HT-29 (cell line): ENCODE data around the gene DIAPH3.

- RAMPAGE, long total RNA = no peak
Measured at GRCh38 chr13:51826535-51827157, 18.3 kb downstream of the TMEM272 start.

DNA sequence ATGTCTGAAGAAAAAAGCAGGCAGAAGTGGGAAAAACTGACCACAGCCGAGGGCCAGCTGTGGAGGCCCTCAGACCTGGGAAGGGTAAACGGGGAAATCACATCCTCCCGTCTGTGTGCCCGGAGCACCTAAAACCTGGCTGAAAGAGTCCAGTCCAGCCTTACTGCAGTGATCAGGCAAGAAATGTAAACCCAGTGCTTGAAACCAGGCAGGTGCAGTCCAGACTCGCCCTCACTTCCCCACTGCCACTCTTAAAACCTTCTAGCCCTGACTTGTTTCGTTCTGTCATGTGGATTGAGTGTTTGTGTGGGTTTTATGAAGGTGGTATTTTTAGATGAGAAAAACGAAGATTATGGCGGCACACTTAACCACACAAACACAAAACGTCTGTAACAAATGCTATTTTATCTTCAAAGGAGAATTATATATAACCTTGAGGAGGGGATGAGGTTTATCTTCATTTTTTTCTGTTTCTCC lies 851 bp upstream of the CKAP2 start:
- RAMPAGE, long total RNA = no peak

DNA sequence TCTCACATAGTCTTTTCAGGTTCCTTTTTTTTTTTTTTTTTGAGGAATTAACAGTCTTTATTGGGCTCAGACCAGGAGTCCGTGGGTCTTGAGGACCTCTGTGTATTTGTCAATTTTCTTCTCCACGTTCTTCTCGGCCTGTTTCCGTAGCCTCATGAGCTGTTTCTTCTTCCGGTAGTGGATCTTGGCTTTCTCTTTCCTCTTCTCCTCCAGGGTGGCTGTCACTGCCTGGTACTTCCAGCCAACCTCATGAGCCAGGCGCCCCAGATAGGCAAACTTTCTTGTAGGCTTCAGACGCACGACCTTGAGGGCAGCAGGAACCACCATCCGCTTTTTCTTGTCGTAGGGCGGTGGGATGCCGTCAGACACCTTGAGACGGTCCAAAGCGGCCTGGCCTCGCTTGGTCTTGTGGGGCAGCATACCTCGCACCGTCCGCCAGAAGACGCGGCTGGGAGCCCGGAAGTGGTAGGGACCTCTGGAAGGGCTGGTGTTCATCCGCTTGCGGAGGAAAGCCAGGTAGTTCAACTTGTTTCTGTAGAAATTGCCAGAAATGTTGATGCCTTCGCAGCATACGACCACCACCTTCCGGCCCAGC lies 1412.1 kb downstream of the OLFM4 start:
- RAMPAGE, long total RNA = no peak

- RAMPAGE, long total RNA = no peak
Measured at GRCh38 chr13:57632775-57633095, 1.2 kb downstream of the PCDH17 start.

- RAMPAGE, long total RNA = no peak
Measured at GRCh38 chr13:59332974-59333384, 830.7 kb downstream of the DIAPH3 start.

- RAMPAGE, long total RNA = no peak
Measured at GRCh38 chr13:59356483-59357292, 807.0 kb downstream of the DIAPH3 start.

DNA sequence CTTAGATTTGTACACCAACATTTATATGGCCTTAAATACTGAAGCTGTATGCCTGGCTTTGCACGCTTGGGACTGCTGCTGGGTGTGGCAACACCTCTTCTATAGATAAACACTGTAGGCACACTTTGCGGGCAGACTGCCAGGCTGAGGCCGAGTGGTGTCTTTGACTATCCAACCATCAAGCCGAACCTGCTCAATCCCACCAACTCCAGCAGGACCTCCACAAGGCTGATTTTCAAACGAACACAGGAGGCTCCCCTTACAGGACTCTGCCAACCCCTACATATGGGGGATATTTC lies 154.2 kb downstream of the DIAPH3 start:
- RAMPAGE, long total RNA = no peak

DNA sequence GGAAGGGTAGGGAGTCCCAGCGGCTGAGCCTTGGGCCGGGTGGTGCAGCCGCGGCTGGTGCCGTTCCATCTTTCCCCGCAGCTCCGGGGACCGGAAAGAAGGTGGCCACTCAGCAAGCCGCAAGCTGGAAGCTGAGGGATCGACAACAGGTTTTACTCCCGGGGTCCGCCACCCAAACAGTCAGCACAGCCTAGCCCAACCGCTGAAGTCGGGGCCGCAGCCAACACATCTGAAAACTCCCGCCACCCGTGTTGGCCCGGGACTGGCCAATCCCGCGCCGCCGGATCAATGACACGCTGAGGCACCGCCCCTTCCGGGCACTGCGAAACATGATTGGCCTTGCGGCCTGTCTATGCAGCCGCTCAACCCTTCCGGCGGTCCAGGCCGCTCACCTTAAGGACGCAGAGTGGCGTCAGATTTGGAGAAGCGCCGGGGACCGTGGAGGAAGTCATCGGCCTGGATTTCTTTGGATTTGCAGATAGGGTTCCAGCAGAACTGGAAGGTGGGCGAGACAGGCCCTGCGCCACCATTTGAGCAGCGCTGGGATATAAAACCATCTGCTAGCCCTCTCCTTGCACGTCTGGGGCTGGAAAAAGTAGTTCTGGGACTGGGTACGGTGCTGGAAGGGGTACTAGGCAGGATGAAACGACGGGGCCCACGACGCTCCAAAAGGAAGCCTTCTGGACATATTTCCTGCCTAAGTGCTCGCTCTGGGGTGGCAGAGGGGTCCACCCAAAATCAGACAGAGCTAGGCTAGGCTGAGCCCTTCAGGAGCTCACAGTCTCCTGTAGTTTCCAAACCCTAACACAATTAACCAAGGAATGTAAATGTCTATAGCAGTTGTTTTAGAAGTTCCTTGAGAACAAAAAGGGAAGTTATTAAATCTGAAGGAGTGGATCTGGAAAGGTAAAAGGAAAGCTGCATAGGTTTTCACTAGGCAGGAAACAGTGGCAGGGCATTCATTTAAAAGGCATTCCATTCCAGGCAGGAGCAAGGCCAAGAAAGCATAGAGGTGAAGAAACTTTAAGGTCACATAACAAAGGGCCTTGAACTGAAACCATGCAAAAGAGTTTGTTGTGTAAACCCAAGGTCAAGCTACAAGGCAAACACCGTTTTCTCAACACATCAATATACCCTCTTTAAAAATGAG lies at the start of gene DIAPH3:
Gene DIAPH3 (minus strand): TSS at position 231 of the 1,150 bp plus-strand sequence.
- RAMPAGE, long total RNA = no peak

- RAMPAGE, long total RNA = no peak
Measured at GRCh38 chr13:60638029-60638389, 241.0 kb downstream of the TDRD3 start.

- RAMPAGE, long total RNA = no peak
Measured at GRCh38 chr13:63848883-63849435, 16.1 kb upstream of the ENSG00000285566 start.

GRCh38 chr13:64077933-64078429 lies 245.1 kb upstream of the ENSG00000285566 start:
- RAMPAGE, long total RNA = no peak

GRCh38 chr13:67069365-67069719 lies 160.8 kb downstream of the PCDH9 start:
- RAMPAGE, long total RNA = no peak

GRCh38 chr13:68025632-68026268 lies 795.6 kb upstream of the PCDH9 start:
- RAMPAGE, long total RNA = no peak

DNA sequence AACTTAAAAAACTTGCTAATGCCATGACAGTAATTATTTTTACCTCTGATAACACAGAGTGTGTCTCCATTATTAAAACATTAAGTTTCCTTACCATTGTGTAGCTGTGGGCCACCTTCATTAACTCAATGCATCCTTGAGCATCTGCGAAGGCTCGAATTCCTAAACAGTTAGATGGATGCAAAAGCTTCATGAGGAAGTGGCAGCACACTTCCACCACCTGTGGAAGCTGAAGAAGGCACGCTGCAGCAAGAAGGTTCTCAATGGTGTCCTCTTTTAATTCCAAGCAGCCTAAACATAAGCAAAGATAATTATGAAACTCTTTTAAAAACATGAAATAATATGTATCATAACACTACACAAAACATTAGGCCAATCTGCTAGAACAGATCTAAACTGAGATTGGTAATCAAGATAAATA lies 168.3 kb downstream of the KLHL1 start:
- RAMPAGE, long total RNA = no peak

DNA sequence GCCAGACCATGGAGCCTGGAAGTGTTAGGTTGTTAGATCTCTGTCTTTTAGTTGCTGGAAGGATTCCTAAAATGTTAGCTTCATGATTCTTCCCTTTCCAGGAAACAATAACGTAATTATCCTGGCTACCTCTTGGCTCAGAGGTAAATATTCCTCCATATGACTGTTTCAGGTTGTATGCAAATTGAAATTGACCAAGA lies 149.1 kb downstream of the KLHL1 start:
- RAMPAGE, long total RNA = no peak

- RAMPAGE, long total RNA = no peak
Measured at GRCh38 chr13:71014792-71015808, 851.9 kb downstream of the DACH1 start.

DNA sequence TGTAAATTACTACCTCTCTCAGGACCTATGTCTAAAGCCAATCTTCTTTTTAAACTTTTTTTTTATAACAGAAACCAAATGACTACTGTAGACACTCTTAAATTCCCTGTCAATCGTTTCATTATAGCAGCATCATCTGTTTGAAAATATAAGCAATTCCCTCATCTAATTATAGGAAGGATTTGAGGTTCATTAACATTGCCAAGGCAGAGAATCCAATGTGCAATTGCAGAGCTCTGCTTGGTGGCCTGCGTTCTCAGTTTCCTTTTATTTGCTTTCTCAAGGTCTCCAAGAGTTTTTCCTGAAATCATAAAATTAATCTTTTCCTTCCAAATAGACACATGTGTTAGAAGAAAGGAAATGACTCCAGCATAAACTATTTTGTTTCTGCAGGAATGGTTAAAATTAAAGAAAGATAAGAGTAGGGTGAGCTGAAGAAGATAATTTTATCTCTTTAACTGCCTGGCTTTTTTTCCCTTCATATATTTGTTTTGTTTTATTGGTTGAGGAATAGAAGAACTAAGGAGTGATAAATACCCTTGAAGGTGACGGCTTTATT lies 241.9 kb downstream of the DACH1 start:
- RAMPAGE, long total RNA = no peak

DNA sequence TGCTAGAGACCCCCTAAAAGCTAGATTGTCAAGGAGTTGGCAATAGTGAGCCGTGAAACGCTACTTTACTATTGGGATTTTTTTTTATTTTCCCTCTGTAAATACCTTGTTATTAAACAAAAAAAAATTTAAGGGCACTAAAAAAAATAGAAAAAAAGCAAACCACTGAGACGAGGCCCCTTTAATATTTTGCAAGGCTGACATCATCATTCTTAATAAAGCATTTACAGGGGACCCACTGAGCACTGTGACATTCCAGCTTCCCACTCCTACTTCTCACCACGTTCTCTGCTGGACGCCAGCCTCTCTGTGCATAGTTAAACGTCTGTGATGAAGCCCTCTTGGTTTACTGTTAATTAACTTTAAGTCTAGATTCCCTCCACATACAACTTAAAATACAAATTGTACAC lies 220.1 kb downstream of the MZT1 start:
- RAMPAGE, long total RNA = no peak

GRCh38 chr13:73294165-73294515 lies 235.3 kb downstream of the KLF5 start:
- RAMPAGE, long total RNA = no peak

DNA sequence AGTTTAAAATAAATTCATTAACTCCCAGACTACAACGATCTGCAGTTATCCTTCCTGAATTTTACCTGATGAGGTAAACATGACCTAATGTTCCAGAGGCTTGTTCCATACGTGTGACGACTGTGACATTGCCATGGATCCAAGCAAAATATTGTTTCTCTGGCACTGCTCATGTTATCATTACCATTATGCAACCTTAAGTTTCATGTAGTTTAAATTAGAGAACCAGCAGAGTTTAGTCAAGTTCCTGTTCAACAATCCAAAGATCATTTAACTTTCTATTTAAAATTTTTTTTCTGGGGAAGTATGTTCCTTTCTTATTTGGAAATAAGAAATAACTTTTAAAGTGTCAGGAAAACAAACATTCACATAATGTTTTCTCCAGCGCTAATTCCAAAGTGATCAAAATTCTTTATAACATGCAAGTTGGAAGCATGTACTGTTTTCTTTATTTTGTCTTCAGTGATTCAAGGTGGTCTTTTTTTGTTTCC lies 279.7 kb downstream of the KLF5 start:
- RAMPAGE, long total RNA = no peak